Trachea (tissue), 1 donor: ENCODE measurements around the genes SRGAP2B and LIX1L.

DNA sequence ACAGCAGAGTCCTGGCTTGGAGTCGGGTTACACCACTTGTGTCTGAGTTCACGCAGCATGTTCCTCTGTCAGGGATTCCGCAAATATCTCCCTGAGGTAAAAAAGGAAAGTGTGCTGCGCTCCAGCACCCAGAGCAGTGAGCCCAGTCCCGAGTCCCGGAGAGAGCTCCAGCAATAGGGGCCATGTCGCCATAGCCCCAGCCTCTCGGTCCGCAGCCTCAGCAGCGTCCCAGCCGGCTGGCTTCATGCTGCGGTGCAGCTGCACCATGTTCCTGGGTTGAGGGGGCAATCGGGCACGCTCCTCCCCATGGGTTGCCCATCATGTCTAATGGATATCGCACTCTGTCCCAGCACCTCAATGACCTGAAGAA is 101.2 kb upstream of the SEC22B start:
- PRO-cap = no peak

GRCh38 chr1:120493833-120494677 is 79.2 kb downstream of the NBPF8 start:
- PRO-cap = no peak

GRCh38 chr1:120559254-120559528 is 144.4 kb downstream of the NBPF8 start:
- PRO-cap = no peak

DNA sequence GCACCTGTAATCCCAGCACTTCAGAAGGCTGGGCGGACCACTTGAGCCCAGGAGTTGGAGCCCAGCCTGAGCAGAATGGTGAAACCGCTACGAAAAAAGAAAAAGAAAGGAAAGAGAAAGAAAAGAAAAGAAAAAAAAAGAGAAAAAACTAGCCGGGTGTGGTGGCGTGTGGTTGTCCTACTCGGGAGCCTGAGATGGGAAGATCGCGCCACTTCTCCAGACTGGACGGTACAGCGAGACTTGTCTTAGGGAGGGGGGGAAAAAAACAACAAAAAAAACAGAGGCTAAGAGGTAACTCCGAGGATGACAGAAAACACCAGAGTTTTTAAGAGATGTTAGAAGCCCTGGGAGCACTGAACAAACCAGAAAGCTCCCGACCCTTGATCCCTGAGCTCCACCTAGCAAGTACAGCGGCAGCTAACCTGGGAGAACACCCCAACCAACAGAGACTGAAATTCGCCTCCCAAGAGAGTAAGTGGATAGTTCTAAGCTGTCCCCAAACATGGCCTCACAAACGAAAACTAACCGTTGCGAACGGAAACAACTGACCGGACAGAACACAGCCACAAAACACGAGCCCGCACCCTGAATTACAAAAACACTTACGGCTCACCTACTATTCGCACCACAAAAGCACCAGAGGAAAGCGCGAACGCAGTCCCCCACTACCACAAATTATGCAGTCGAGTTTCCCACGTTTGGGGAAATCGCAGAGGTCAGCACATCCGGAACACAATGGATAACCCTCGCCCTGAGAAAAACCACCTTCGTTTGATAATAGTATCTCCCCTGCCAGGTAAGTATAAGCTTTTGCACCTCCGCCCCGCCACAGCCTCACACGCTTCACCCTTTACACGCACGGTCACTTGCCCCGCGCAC is 39.1 kb upstream of the PPIAL4A start:
- PRO-cap = no peak

DNA sequence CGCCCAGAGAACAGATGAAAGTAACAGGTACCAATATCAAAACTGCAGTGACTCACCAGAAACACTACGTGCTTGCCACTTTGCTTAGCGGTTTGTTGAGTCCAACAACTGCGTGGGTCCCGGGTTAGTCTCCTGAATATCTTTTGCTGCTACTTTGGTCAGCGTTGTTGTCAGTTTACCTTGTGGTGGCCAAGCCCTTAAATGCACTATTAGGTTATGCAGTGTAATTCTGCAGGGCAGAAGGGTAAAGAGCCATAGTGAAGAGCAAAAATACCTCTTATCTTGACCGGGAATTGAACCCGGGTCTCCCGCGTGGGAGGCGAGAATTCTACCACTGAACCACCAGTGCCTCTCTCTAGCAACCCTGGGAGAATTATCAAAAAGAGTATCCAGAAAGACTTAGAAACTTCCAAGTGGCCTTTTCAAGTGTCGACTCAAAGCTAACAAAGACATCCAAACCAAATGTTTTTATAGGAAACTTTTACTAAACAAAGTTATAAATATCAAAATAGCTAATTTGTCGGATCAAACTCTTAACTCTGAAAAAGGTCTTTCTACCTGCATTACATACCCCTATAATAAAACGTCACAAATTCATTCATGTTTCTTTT is 127.1 kb downstream of the PPIAL4A start:
- PRO-cap = no peak

GRCh38 chr1:143729263-143730014 is 176.3 kb downstream of the H3-7 start:
- PRO-cap = no peak

DNA sequence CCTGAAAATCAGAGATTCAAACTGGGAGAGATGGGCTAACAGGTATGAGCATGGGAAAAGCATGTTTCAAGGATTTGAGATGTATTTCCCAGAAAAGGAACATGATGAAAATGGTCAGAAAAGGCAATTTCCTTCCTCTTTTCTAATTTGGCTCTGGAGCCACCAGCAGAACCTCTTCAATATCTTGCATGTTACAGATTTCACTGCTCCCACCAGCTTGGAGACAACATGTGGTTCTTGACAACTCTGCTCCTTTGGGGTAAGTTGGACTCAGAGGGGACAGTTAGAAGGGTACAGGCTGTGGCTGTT is 31.3 kb downstream of the H3-7 start:
- PRO-cap = no peak

DNA sequence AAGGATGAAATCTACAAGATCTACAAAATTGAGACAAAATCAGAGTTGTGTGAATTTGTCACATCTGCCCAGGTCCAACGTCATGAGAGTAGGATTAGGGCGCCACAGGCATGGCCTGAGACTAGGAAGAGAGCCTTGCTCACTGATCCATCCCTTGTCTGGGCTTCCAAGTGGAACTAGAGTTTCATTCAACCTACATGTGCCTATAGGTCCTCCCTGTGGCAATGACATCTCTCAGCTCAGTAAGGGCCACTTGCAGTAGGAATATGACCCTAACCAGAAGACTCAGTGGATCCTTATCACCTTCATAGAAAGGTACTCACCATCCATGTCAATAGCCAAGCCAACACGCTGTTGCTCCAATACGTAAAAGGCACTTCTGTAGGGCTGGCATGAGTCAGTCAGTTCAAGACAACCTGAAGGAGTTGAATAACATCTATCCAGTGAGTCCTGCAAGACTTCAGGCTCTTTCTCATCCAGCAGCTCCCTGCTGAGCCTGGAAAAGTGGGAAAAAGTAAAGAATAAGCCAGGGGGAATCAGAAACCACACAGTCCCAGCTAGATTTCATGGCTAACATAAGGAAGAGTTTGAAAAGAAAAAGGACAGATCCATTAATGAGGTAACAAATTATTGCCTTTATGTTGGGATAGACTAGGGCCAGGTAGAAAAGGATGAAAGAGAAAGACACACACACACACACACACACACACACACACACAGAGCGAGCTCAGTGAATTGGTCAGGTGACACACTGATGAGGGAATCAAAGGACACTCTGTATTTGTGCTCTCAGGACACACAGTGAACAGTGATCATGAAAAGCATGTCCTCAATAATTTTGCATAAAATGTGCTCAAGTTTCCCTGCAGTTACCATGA is 33.7 kb downstream of the NBPF15 start:
- PRO-cap = no peak

DNA sequence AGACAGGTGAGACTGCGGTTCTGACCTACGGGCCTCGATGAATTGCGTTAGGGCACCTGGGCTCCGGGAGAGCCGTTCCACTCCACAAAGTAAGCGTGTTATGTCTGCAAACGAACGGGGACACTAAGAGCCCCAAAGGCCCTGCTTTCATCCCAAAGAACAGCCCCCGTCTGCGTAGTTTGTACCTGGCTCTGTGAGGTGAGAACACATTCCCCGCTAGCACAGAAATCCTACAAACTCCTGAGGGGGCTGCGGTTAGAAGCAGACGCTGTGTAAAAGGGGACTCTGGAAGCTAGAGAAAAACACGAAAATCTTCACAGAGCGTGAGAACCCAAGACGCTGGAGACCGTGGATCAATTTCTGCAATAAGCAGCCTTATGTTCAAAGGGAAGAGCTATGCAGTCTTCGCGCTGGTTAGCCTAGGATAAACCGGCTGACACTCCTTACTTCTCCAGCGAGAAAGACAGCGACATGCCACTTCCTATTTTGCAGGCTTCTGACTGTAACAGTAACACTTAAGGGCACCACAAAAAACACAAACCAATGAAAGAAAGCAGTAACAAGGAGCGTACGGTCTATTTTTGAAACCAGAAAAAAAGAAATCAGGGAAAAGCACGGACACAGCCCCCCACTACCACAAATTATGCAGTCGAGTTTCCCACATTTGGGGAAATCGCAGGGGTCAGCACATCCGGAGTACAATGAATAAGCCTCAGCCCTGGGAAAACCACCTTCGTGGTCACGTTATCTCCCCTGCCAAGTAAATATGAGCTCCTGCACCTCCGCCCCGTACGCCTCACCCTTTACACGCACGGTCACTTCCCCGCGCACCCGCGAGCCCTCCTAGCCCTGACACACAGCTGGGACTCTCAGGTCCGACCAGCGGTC is 41.3 kb upstream of the PPIAL4F start:
- PRO-cap = unidirectional peak, minus-strand start at position 488 of the sequence

DNA sequence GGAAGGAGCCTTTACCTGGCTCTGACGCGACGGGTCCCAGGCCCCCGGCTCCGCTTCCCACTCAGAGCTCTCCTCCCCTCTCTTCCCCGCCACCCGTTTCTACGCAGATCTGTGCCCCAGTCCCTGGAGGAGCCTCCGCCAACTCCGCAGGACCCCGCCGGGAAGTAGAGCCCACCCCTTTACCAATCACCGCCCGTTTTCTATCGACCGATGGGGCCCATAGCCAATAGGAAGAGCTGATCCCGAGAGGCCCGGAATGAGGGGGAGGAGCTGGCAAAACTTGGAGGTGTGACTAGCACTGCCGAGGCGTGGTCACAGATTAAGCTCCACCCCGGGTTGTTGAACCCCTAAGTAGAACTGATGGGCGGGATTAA is at the start of gene SRGAP2B:
SRGAP2B (minus strand) TSS at position 121 of the 374 bp plus-strand sequence.
- PRO-cap = no peak

DNA sequence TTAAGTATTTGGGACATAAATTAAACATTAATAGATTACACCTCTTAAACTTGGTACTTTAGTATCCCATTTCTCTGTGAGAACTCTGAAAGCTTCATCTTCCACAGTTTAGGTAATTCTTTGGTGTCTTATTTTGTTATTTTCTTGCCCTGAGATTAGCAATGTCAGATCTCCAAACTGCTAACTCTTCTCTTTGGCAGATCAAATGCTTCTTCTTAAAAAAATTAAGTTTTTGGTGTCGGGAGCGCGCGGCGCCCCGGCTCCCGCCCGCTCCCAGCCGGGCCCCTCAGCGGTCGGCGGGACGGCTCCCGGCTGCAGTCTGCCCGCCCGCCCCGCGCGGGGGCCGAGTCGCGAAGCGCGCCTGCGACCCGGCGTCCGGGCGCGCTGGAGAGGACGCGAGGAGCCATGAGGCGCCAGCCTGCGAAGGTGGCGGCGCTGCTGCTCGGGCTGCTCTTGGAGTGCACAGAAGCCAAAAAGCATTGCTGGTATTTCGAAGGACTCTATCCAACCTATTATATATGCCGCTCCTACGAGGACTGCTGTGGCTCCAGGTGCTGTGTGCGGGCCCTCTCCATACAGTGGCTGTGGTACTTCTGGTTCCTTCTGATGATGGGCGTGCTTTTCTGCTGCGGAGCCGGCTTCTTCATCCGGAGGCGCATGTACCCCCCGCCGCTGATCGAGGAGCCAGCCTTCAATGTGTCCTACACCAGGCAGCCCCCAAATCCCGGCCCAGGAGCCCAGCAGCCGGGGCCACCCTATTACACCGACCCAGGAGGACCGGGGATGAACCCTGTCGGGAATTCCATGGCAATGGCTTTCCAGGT is 9.2 kb downstream of the PPIAL4D start:
- PRO-cap = no peak

DNA sequence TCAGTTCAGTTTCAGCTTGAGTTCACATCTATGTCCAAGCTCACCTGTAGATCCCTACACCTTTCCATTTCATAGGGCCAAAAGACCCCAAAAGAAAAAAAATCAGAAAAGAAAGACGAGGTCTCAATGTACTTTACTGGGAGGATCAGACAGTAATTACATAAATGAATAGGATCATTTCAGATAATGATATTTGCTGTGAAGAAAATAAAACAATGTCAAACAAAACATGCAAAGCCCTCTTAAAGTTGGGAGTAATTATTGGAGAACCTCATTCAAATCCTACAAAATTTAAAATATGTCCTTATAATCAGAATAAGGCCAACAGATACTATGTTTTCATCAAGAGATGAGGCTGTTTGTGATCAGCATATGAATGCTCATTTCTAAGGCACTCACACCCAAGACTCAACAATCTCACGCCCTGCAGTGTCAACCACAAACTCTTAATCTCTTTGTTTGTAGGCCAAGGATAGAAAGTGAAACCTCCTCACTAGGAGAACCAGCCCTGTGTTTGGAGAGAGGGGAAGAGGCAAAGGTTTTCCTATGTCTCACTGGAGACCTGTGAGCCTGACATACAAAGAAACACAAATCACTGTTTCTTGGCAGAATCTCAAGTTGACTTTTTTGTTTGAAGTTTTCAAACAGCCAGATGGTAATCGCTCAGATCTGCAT is 16.8 kb downstream of the PDZK1 start:
- PRO-cap = no peak

- PRO-cap = no peak
These were observed 32.1 kb downstream of the CD160 start for GRCh38 chr1:145751316-145751836.

GRCh38 chr1:145775437-145776066 is 48.3 kb downstream of the RNF115 start:
- PRO-cap = no peak

GRCh38 chr1:145822551-145822750 is 1.4 kb downstream of the RNF115 start:
- PRO-cap = no peak

DNA sequence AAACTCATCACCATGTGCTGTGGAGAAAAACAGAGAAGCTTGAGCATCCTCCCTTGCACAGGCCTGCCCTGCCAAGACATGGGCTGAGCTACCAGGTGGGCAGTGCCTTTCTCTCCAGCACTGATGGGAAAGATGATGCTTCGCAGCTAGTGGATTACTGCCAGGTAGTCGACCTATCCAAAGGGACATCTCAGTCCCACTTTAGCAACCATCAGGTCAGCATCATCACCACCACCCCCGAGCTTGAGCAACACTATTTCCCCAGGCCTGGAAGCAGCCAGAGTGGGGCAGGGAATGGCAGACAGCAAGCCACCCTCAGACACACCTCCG is 1.9 kb downstream of the PIAS3 start:
- PRO-cap = no peak

DNA sequence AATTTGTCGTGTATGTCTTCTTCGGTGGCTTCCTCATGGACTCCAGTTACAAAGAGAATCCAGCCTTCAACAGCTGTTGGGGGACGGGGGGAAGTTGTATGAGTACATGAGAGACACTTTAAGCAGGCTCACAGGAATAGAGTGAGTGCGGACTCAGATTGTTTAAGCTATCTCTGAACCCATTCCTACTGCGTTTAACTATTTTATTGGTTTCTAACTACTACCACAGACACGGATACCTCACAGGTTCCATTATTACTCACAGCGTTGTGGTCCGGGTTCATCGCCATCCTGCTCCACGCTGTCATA is 784 bp downstream of the RBM8A start:
- PRO-cap = no peak

DNA sequence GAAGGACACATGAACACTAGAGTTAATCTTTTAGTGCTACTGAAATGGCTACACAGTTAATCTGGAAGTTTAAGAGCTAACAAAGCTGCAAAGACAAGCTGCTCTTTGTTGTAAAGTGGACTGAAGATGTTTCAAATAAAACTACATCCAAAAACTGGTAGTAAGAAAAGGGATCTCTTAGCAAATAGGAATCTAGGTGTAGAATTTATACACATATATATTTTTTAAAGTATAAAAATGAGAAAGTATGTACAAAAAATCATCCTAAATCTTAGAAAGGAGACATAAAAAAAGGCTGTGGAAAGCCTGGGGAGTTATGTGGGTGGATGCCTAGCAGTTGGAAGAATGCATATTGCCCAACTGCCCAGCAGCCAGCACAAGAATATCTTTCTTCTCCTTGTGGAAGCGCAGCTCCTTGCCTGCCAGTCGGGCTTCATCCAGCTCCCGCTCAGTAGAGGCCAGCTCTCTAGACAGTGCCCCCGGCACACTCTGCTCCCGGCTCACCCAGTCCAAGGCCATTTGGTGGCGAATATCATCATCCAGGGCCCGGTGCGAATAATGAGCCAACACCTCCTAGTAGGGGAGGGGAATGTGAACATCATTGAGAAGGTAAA is 8.8 kb upstream of the RBM8A start:
- PRO-cap = no peak

- PRO-cap = bidirectional peak, plus-strand start at chr1:145957598, minus-strand start at chr1:145957440; bidirectional peak, plus-strand start at chr1:145958204, minus-strand start at chr1:145958002
These were observed at the start of gene LIX1L for GRCh38 chr1:145957273-145958380. LIX1L (minus strand) TSS chr1:145958017.

DNA sequence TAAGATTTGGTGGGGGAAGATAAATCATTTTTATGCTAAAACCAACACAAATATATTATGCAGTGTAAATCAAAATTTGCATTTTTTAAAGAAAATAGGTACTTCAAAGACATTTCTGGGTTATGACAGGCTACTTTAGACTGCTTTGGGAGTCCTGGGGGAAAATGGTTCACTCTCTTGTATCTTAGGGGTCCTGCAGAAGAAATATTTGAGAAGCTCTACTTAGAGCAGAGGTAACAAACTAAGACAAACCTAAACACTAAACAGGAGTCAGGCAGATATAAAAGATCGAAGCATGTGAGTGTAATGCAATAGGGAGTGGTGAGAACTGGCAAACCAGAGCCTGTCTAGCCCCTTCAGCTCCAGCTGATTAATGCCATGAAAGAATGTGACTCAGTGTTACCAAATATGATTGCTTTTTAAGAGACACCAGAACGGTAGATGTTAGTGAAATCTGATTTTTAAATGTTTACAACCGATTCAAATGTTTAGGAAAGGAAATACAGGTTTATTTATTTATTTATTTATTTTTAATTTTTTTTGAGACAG is 12.5 kb downstream of the TXNIP start:
- PRO-cap = no peak